Penis (tissue), 1 donor: ENCODE results near the gene GLB1L2.

GRCh38 chr11:133981026-133981582 lies 24.3 kb upstream of the IGSF9B start:
- PRO-cap: no peak

DNA sequence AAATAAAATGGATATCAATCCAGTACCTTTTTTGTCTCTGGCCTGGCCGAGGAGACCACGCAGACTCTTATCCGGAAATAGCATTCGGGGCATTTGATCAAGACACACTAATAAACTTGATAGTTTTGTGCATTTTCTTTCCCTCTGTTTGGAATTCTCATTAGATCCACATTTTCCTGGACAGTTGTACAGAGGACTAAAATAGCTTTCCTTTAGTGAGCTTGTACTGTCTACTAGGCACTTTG lies 912 bp downstream of the JAM3 start:
- PRO-cap: no peak

GRCh38 chr11:134119997-134120810 lies 51.3 kb downstream of the JAM3 start:
- PRO-cap: no peak

- PRO-cap: no peak
These were observed 356 bp downstream of the VPS26B start for GRCh38 chr11:134224739-134225314.

GRCh38 chr11:134331406-134332196 lies at the start of gene GLB1L2:
Gene GLB1L2 (plus strand): TSS chr11:134331988.
- PRO-cap: bidirectional peak, plus-strand start at chr11:134331988, minus-strand start at chr11:134331694

GRCh38 chr11:134480117-134480948 lies 68.3 kb upstream of the B3GAT1 start:
- PRO-cap: no peak

- PRO-cap: no peak
These were observed 229.4 kb upstream of the B3GAT1 start for GRCh38 chr11:134641484-134641851.

GRCh38 chr11:134948916-134949597 lies 537.0 kb upstream of the B3GAT1 start:
- PRO-cap: no peak

GRCh38 chr11:134950526-134951191 lies 538.6 kb upstream of the B3GAT1 start:
- PRO-cap: no peak

DNA sequence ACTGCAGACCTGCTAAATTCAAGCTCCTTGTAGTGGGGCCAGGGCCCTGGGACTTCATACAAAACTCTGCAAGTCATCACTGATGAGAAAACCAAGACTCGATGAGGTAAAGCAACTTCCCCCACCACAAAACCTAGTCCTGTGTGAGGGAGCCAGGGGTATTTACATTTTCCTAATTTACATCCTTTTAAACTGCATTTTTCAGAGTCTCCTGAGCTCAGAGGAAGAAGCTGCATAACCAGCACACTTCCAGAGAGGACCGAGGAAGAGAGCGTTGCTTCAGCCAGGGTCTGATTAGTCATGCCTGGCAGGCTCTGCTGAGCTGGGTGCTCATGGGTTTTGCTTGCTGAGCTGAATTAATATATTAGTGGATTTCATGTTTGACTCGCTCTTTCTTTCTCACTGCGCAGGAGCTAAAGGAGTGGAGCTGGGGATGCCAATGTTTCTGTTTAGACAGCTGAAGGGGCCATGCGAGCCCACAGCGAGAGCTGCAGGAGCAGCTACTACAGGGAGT lies 539.2 kb upstream of the B3GAT1 start:
- PRO-cap: no peak

GRCh38 chr11:134979092-134979515 lies 567.1 kb upstream of the B3GAT1 start:
- PRO-cap: no peak